NT2/D1 (cell line): ENCODE measurements around the genes UPF3B, NKAP, THOC2, OCRL and RBMX2.

- RRBS, 2 experiments = no CpG with 5 or more reads among the region's 10 CpGs
Observed at GRCh38 chrX:119653915-119654580, 38.9 kb downstream of the SEPTIN6 start.

DNA sequence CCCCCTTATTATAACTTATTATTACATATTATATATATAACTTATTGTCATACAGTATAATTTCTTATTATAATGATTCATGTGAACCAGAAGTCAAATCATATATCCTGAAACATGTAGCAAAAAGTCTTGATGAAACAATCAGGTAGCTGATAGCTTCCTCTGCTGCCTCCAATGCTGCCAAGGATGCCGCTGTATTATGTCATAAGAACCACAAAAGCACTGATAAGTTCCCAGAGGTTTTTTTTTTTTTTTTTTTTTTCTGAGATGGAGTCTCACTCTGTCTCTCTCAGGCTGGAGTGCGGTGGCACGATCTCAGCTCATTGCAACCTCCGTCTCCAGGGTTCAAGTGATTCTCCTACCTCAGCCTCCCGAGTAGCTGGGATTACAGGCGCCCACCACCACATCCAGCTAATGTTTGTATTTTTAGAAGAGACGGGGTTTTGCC is 8.7 kb downstream of the SEPTIN6 start:
- RRBS, 2 experiments = no CpG with 5 or more reads among the region's 7 CpGs

- RRBS, 2 experiments = no CpG with 5 or more reads among the region's 4 CpGs
Observed at GRCh38 chrX:119841484-119841974, 11.2 kb downstream of the UPF3B start.

GRCh38 chrX:119852192-119853383 is at the start of gene UPF3B:
Gene UPF3B, minus strand, starts transcription at chrX:119852963.
- RRBS, 2 experiments = 0% methylated on average over 5 to 11 of the region's 60 CpGs

DNA sequence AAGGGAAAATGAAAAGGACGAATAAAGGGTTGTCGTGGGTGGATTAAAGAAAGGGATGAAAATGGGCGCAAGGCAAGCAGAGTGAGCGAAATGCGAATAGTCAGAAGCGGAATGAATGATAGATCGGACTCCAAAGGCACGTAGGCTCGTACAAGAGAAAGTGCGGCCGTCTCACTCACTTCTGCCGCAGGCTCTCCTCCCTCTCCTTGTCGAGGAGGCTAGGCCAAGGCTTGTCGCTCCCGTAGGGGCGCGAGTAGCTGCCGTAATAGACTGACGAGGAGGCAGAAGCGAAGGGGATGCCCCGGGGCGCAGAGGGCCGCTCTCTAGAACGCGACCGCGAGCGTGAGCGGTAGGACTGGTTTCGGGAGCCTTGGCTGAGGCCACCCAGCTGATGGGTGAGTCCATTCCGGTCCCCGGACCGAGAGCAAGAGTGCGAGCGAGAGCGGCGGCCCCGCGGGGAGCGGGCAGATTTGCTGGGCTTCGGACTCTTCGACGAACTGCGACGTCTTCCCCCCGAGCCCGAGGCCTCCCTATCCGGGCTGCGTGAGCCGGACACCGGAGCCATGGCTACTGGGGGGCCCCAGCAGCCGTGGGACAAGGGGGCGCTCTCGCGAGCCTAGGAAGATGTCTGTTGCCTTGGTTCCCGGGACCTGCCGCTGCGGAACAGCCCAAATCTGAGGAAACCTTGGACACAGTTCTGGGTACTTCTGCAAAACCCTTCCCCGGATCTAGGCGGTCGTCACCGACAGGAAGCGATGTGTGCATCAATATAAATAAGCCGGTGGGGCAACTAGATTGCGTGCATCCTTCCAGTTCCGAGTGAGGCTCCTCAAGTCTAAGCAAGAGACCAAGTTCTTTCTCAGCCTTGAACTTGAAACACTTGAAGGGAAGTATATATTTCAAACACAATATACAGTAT is at the start of gene NKAP:
NKAP (minus strand) TSS at position 711 of the 919 bp plus-strand sequence.
- RRBS, 2 experiments = 2% methylated on average over 14 of the region's 66 CpGs

DNA sequence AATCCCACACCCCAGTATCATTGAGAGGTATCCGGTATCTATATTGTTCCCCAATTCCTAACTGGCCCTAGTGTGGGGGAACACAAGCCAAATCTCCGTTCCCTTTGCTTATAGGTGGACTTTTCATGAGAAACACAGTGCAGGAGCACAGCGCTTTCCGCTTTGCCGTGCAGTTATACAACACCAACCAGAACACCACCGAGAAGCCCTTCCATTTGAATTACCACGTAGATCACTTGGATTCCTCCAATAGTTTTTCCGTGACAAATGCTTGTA is 1.6 kb downstream of the GRIA3 start:
- RRBS, 2 experiments = no CpG with 5 or more reads among the region's 8 CpGs

GRCh38 chrX:123482327-123482978 is 250.4 kb downstream of the THOC2 start:
- RRBS, 2 experiments = no CpG with 5 or more reads among the region's 10 CpGs

- RRBS, 2 experiments = 1 to 2% methylated on average over 12 to 15 of the region's 90 CpGs
Observed at GRCh38 chrX:123732044-123733414, at the start of gene THOC2. Gene THOC2, minus strand, starts transcription at chrX:123733052.

DNA sequence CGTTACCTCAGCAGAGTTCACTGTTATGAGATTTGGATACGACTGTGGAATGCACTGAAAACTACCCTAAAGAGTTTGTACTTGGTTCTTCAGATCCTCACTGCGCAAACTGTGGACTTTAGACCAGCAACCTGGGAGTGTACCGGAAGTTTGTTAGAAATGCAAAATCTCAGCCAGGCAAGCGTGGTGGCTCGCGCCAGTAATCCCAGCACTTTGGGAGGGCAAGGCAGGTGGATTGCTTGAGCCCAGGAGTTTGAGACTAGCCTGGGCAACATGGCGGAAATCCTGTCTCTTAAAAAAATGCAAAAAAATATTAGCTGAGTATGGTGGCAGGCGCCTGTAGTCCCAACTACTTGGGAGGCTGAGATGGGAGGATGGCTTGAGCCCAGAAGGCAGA is 9.5 kb upstream of the STAG2 start:
- RRBS, 2 experiments = no CpG with 5 or more reads among the region's 9 CpGs

DNA sequence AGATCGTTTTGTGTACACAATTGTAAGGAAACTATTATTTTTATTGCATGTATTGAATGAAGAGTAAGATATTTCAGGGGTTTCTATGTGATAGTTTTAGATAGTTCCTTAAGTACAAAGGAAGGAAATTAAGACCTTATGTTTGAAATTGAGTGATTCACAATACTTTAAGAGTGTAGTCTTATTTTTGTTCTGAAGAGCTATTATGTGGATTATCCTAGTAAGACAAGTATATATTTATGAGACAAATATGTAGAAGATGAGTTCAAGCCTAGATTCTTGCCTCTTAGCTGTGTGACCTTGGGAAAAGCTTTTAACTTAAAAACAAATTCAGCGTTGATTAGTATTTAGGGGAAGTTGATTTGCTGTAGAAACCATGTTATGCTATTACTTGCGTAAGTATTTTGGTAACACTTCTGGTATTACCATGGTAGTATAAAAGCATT is 33.0 kb downstream of the STAG2 start:
- RRBS, 2 experiments = no CpG with 5 or more reads among the region's 3 CpGs

DNA sequence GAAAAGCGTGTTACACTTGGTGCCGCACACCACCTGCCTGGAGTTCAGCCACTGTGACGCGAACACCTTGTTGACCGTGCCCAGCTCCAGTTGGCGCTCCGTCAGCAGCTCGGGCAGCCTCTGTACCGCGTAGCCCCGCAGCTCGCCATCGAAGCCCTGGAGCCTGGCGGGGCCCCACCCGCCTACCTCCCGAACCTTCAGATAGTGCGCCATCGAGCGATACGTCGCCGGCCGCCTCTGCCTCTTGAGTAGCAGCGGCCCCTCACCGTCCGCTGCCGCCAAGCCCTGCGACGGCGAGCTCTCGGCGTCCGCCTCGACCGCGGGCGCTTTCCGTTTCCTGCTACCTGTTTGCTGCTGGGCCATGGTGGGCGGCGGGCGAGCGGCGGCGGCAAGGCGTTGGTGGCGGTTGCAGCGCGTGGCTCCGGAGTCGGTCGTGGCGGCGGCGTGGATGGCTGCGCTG is 338 bp downstream of the DCAF12L1 start:
- RRBS, 2 experiments = 100% methylated on average over 7 of the region's 55 CpGs

DNA sequence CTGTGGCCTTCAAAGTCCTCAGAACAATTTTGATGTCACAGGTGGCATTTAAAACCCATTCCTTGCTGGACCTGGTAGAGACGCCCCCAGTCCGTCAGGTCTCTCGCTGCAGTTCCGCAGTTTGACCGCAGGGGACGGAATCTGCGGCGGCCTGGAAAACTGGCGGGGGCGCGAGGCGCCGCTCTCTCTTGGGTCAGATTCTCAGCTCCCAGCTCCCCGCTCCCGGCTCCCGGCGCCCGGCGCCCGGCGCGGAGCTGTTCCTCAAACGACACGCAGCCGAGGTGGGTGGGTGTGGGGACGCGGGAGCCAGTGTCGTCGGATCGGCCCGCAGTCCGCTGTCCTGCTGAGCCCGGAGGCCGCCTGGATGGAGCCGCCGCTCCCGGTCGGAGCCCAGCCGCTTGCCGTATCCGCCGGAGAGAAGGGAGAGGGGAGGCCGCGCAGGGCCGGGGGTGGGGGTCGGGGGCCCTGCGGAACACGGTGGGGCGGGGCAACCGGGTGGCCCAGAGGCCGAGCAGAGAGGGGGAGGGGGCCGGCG is at the start of gene OCRL:
OCRL (plus strand) TSS at position 184 of the 535 bp plus-strand sequence.
- RRBS, 2 experiments = 4 to 6% methylated on average over 6 to 17 of the region's 53 CpGs

DNA sequence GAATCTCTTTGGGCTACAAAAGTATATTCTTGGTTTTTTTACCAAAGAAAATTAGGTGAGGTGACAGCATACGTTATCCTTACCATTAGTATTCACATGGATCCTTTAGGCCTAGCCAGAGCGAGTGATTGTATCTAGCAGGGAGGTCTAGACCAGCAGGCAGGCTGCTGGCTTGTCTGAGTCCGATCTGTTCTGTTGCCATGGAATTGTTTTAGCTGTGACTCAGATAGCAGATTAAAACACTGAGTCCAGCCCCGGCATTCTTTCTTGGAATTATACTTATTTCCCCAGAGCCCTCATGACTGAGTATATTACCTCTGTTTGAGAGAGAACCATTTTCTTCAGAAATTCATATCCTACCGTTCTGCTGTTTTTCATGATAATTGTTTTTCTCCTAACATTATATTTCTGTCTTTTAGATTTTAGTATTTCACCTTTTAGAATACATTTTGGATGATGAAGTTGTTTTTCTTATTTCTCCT is 37.4 kb downstream of the OCRL start:
- RRBS, 2 experiments = no CpG with 5 or more reads among the region's 5 CpGs

DNA sequence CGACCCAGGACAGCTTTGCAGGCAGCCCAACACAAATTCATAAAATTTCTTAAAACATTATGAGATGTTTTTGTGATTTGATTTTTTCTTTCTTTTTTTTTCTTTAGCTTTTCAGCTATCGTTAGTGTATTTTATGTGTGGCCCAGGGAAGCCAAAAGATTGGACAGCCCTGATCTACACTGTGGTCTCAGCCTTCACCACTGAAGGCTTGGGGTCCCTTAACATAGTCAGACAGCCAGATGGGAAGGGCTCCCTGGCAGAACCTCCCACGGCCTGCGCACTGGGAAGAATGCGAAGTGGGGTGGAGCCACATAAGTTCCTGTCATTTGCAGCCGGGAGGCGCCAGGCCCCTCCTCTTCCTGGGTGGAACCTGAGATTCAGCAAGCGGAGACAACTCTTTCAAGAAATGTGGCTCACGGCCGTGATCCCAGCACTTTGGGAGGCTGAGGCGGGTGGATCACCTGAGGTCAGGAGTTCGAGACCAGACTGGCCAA is 50.9 kb downstream of the APLN start:
- RRBS, 2 experiments = no CpG with 5 or more reads among the region's 12 CpGs

- RRBS, 2 experiments = no CpG with 5 or more reads among the region's 7 CpGs
Observed at GRCh38 chrX:129794348-129794926, 14.7 kb downstream of the SASH3 start.

- RRBS, 2 experiments = no CpG with 5 or more reads among the region's 4 CpGs
Observed at GRCh38 chrX:129800315-129800719, 20.6 kb downstream of the SASH3 start.

GRCh38 chrX:129921111-129921508 is 15.1 kb downstream of the UTP14A start:
- RRBS, 2 experiments = no CpG with 5 or more reads among the region's 3 CpGs

- RRBS, 2 experiments = no CpG with 5 or more reads among the region's 10 CpGs
Observed at GRCh38 chrX:129931325-129931557, 25.3 kb downstream of the UTP14A start.

GRCh38 chrX:130114294-130114667 is 4.0 kb upstream of the ELF4 start:
- RRBS, 2 experiments = no CpG with 5 or more reads among the region's 9 CpGs

- RRBS, 2 experiments = 0 to 3% methylated on average over 2 to 12 of the region's 57 CpGs
Observed at GRCh38 chrX:130401381-130402451, at the start of gene RBMX2. Gene RBMX2, plus strand, starts transcription at chrX:130401987.